Spinal cord (tissue), 3 donors: ENCODE measurements around a stretch of chr3.

- PRO-cap: no peak
- RAMPAGE, long total RNA: no peak
Observed at GRCh38 chr3:87365613-87365812, 89.1 kb upstream of the POU1F1 start.

DNA sequence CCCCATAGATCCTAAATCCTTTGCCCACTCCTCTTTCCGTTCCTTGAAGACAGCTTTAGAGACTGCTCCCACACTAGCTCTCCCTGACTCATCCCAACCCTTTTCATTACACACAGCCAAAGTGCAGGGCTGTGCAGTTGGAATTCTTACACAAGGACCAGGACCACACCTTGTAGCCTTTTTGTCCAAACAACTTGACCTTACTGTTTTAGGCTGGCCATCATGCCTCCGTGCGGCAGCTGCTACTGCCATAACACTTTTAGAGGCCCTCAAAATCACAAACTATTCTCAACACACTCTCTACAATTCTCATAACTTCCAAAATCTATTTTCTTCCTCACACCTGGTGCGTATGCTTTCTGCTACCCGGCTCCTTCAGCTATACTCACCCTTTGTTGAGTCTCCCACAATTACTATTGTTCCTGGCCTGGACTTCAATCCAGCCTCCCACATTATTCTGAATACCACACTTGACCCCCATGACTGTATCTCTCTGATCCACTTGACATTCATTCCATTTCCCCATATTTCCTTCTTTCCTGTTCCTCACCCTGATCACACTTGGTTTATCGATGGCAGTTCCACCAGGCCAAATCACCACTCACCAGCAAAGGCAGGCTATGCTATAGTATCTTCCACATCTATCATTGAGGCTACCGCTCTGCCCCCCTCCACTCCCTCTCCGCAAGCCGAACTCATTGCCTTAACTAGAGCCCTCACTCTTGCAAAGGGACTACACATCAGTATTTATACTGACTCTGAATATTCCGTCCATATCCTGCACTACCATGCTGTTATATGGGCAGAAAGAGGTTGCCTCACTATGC is 31.9 kb downstream of the PROS1 start:
- PRO-cap: no peak
- RAMPAGE, long total RNA: no peak

- PRO-cap: no peak
- RAMPAGE, long total RNA: no peak
Observed at GRCh38 chr3:94064404-94064711, 1.5 kb downstream of the NSUN3 start.

DNA sequence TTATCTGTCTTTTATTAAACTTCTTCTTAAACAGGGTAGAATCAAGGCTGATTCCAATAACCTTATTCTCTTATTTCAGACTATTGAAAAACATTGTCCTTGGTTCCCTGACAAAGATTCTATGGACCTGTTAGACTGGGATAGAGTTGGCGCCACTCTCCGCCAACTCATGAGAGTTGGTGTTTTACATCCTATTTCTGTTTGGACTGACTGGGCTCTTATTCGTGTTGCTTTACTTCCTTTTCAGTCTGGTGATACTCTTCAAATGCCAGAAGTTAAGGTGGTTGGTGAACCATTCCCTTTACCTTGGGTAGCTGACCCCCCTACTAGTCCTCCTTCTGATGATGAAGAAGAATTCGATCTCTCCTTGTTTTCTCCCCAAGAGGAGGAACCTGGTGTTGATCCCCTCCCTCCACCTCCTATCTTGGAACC is 585.4 kb downstream of the NSUN3 start:
- PRO-cap: no peak
- RAMPAGE, long total RNA: no peak

GRCh38 chr3:94881131-94881385 is 818.2 kb downstream of the NSUN3 start:
- PRO-cap: no peak
- RAMPAGE, long total RNA: no peak

DNA sequence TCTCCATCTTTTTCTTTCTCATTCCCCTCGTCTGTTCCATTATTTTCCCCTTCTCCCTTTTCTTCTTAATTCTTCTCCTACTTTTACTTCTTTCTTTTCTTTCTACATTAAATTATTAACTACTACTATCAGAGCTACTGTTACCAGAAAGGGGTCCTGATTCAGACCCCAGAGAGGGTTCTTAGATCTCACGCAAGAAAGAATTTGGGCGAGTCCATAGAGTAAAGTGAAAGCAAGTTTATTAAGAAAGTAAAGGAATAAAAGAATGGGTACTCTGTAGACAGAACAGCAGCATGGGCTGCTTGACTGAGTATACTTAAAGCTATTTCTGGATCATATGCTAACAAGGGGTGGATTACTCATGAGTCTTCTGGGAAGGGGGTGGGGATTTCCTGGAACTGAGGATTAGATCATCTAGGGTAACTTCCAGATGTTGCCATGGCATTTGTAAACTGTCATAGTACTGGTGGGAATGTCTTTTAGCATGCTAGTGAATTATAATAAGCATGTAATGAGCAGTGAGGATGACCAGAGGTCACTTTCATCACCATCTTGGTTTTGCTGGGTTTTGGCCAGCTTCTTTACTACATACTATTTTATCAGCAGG is 891.0 kb upstream of the EPHA6 start:
- PRO-cap: no peak
- RAMPAGE, long total RNA: no peak

- PRO-cap: no peak
- RAMPAGE, long total RNA: no peak
Observed at GRCh38 chr3:96617602-96618254, 196.7 kb upstream of the EPHA6 start.

GRCh38 chr3:96813069-96813609 is 1.3 kb upstream of the EPHA6 start:
- PRO-cap: no peak
- RAMPAGE, long total RNA: no peak

- PRO-cap: no peak
- RAMPAGE, long total RNA: no peak
Observed at GRCh38 chr3:97910009-97910489, 62.2 kb downstream of the RIOX2 start.

- PRO-cap: no peak
- RAMPAGE, long total RNA: no peak
Observed at GRCh38 chr3:97910490-97911011, 61.7 kb downstream of the RIOX2 start.

- PRO-cap: no peak
- RAMPAGE, long total RNA: no peak
Observed at GRCh38 chr3:97932331-97932784, 39.9 kb downstream of the RIOX2 start.

- PRO-cap: no peak
- RAMPAGE, long total RNA: no peak
Observed at GRCh38 chr3:98039170-98039985, 4.3 kb upstream of the GABRR3 start.

- PRO-cap: no peak
- RAMPAGE, long total RNA: no peak
Observed at GRCh38 chr3:98164992-98165337, 1.5 kb upstream of the OR5H15 start.

DNA sequence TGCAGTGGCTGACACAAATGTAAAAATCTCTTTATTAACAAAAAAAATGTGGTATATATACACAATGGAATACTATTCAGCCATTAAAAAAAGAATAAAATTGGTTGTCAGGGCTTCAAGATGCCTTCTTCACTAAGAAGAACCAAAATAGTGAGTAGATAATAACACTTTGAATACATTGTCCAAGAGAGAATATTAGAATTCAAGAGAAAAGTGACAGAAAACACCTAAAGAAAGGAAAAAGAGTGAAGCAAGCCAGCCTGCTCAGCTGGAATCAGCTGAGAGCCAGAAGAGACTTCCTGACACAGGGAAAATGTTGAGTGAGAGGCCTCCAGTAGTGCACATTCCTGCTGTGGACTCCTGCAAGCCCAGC is 35.1 kb upstream of the OR5K1 start:
- PRO-cap: no peak
- RAMPAGE, long total RNA: no peak

DNA sequence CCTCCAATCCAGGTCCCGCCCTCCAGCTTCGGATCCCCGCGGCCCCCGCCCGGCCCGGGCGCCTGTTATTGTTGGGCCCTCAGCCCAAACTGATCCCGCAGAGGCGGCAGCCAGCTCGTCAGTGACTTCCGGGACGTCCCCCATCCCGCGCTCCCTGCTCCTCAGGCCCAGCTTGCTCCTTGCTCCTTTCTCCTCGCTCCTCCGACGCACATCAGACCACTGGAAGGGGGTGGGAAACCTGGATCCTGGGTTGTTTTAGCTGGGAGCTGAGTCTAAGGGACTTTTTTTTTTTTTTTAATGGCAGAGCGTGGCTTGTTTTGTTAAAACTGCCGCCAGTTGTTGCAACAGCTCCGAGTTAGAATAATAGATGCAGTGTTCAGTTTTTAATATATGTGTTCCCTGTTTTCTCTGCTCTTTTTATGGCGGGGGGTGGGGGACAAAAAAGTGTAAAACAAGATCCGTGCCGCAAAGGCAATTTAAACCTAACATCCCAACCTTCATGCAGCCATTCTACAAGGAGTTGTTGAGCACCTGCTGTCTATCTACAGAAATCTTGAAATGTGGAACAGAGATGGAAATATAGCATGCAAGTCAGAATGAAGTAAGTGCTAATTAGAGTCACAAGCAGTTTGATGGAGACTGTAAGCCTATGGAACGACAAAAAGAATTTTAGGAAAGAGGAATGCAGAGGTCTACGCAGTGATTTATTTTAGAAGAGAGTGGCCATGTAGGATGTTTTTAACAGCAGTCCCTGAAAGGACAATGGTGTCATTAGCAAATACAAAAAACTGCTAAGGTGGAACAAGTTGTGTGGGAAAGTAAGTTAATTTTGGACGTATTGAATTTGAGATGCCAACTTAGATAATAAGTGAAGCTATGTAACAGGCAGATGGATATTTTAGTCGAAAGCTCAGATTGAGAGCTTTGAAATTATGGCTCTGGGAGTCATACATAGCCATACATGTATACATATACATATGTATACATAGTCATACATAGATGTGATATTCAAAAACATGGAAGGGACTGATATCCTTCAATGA is 743 bp upstream of the DCBLD2 start:
- PRO-cap: no peak
- RAMPAGE, long total RNA: no peak

DNA sequence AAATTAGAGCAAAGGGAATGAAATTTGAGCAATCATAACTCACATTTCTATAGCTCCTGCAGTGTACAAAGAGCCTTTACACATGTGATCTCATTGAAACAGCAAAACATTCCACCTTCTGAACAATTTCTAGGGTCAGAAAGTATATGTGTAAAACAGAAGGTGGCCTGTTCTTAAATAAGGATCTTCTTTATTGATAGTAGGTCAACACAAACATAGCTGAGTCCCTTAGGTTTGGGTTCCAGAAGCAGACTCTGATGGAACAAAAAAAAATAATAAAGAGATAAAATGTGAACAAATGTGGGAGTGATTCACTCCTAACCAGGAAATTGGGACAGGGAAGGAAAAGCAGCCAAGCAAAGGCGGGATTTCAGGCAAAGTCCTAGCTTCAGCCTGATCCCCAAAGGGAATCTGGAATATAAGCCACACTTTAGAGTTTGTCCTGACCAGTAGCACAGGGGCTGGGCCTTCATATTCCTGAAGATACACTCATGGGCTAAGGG is 135.2 kb upstream of the COL8A1 start:
- PRO-cap: no peak
- RAMPAGE, long total RNA: no peak

DNA sequence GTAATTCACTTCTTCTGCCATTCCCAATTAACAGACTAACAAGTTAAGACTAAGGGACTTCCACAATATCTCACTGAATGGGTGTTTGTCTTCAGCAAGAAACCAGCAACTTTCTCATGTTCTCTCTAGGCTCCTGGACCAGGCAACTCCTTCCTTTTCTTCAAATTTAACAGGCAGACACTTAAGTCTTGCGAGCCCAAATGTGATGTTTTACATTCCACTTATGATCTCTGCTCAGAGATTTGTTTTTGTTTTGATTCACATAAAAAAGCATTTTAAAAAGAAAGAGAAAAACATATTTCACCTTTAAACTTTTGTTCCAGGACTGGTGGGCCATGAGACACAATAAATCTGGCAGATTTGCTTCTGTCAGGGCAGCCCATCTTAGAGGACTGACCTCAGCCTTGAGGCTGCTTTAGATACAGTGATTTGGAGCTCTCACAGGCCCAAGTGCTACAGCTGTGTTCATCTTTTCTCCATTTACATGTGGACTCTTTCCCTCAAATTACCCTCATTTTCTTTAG is 51.9 kb downstream of the CMSS1 start:
- PRO-cap: no peak
- RAMPAGE, long total RNA: no peak

DNA sequence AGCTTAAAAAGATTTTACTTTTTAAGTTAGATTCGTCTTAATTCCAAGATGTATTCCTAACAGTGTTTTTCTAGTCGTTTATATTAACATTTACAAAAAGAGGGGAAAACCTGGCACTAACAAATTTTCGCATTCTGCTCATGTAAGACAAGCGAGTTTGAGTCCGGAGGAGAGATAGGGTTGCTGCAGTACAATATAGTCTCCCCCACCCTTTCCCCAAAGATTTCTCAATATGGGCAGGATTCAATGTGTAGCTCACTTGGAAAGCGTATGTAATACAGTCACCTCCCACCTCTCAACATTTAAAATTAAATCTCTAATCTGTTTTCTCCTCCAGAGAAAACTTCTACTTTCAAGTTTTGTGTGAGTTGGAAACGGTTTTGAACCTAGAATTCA is 57.9 kb downstream of the CMSS1 start:
- PRO-cap: no peak
- RAMPAGE, long total RNA: no peak

- PRO-cap: no peak
- RAMPAGE, long total RNA: no peak
Observed at GRCh38 chr3:99925391-99925967, 107.8 kb downstream of the CMSS1 start.

DNA sequence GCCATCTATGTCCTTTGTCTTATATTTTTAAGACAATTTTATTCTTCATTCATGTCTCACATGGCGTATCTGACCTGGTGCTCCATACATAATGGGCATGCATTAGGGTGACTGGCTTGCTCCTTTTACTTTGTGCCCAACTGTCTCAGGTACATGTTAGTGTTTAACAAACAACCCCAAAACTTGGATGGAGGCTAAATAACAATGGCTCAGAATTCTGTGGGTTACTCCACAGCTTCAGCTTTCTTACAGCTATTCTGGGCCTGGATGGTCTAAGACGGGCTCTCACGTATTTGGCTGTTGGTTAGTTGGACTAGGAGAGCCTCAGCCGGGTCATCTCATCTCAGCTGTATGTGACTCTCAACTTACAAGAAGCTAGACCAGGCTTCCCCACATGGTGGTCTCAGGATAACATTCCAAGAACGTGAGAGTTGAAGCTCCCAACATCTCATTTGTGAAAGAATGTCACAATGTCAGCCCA is 116.1 kb downstream of the CMSS1 start:
- PRO-cap: no peak
- RAMPAGE, long total RNA: no peak